ENCODE results near the genes C10orf88, CHST15, OAT and NKX1-2.

DNA sequence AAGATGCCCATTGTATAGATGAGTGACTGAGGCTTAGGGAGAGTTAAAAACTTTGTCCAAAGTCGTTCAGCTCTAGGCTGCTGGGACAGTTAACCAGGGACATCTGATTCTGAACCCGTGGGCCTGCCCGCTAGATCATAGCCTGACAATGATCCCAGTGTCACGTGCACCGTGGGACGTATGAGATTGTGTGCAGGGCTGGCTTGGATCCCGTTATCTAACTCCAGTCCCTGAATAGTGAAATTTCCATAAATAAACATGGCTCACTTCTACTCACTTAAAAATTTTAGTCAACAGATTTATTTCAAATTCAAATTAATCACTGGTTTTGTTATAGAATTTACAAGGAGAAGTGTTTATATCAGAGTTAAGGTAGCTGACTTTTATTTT, 2.2 kb downstream of the SPADH start:
- PRO-cap = no peak

DNA sequence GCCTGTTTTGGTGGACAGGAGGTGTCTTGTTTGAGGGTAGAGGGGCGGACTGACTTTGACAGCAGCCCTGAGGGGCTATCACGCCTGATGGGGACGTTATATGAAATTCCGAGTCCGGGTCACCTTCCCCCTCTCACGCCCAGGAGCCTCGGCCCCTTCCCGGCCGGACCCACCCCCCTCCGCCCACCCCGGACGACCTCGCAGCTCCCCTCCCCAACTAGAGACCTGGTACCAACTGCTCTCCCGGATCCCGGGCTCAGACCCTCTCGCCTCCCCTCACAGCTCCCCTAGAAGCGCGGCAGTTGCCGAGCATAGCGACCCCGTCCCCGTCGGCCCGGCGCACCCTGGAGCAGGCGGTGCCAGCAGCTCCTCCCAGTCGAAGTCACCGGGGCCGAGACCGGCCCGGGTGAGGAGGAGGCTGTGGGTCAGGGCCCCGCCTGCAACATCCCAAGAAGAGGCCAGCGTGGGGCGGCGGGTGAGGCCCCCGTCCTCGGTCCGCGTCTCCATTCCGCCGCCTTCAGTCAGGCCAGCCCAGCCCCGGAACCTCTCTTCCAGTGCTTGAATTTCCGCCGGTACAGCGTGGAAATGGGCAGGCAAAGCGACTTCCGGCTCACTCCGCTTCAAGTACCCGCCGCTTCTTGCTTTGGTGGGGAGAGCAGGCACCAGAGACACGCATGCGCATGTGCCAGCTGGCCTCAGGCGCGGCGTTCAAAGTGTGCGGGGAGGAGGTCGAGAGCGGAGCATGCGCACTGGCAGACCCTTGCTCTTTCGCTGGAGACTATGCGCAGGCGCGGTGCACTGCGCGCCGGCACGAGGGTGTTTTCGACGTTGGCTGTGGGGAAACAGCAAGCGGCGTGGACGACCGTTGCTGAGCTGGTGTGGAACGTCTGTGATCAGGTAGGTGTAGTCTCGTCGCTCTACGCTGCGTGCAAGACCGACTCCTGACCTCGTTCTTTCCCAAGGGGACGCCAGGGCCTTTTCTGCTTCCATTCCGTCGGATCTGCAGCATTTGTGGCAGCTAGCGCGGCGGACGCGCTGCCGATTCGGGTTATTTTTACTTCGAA, at the start of gene C10orf88:
C10orf88 (minus strand) TSS at position 556 of the 1,064 bp plus-strand sequence.
- PRO-cap = bidirectional peak, plus-strand start at position 388 of the sequence, minus-strand start at position 346 of the sequence; unidirectional peak, minus-strand start at position 556 of the sequence

DNA sequence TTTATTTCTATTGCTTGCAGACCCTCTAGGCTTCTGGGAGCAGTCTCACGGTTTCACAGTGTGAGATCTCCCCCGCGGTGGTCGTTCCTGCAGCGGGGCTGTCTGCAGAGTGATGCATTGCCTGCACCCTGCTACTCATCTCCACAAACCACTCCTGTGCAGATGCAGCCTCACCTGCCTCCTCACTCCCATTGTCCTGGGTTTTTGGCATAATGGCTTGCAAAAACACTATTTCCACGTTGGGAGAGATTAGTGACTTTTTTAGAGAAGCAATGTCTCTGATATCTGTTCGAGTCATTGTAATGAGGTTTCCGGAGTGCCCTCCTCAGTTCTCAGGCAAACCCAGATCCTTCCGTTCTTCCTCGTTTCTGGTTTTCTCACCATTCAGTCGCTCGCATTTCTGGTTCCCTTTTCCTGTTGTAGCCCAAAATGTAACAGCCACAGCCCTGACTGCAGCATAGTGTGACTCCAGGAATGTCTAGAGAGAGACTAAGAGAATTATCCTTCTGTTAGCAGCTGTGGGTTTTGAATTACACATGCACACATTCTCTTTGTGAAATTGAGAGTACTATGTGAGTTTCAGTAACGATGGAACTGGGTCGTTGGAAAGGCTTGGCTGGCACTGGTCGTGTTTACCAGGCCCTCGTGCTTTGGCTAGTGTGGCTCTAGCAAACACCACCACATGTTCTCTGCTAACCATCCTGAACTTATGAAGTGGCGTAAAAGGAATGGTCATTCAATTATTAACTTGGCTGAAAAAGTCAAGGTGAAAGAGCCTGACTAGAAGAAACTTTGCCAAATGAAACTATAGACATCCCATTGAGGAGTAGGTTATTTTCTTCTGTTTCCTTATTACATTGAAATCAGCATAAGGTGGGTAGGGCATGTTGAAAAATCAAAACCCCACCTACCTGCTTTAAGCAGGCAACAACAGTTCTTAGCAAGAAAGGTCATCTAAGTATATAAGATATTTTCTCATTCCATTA, 30.4 kb downstream of the ACADSB start:
- PRO-cap = no peak

- PRO-cap = no peak
These were observed 87.4 kb downstream of the BUB3 start for GRCh38 chr10:123241156-123242376.

DNA sequence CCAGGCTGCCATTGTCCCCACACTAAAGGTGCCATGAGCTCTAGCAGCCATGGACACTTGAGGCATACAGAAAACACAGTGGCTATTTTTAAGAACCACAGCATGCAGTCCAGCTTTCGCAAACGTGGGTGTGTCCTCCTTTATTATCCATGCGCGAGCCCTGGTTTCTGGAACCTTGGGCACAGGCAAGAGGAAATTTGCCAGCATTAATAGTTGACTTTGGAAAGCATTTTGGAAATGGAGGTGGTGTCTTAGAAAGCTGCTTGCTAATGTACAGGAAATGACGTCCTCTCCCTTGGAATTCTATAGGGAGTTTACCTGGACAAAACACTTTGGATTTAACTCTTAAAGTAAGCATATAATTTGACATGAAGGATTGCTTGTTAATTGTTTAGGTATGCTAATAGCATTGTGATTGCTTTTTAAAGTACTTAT, 5.8 kb downstream of the CPXM2 start:
- PRO-cap = no peak

DNA sequence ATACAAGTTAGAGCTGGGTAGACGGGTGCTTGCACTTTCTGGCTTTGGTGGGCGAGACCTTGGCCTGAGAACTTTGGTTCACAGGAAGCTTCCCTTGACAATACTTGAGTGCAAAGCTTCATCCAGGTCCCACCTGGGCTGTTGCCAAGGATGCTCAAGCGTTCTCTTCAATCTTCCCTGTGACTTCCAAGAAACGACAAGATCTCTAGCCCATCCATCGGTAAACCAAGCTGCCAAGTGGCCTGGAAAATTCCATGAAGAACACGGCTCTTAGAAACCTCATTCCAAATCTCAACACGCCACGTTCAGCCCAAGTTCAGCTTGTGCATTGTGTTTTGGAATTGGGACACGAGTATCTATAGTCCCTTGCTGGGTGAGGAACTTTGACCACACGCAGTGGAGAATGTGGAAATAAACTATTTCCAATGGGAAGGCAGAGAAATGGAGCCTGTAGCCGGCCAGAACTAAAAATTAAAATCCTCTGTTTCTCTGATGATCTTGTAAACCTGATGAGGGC, 84.7 kb downstream of the CHST15 start:
- PRO-cap = no peak

DNA sequence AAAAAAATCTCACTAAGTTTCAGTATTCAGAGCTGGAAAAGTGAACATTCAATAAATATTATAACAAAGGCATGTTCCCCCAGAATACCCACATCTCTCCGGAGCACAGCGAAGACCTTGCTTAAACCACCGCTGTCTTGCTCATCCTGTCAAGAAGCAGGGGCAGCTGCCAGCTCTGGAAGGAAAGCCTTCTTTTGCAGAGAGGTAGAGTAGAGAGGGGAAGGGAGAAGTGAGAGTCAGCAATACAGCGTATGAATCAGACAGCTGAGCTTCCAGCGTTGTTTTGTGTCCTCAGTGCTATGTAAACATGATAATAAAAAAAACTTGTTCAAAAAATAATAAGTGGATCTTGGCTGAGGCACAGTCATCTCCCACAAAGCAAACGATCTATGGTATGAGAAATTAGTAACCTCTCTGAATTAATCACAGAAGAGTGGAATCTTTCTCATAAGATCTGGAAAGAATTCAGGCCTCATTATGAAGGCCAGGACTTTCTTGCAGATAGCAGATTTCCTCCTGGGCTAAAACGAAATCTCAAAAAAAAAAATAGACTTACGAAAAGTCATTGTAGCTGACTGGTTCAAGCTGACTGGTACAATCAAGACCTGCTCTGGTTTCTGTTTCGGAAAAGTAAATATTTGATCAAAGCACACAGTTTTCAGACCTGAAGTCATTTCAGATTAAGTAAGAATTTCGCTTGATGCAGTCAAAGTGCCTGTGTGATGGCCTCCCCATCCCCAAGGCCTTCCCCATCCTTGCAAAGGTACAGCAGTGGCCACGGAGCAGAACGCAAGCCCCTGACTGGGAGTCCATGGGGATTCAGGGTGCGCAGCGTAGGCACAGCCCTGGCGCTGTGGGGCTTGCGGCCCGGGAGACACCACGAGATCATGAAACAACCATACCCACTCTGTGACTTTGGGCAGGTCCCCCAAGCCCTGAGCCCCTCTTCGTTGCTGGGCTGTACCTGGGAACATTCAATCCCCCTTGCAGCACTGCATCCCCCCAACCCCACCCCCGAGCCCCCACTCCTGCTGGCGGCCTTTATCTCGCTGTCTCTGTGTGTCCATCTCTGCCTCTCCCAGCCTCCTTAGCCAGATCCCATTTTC, 29.4 kb downstream of the CHST15 start:
- PRO-cap = no peak

DNA sequence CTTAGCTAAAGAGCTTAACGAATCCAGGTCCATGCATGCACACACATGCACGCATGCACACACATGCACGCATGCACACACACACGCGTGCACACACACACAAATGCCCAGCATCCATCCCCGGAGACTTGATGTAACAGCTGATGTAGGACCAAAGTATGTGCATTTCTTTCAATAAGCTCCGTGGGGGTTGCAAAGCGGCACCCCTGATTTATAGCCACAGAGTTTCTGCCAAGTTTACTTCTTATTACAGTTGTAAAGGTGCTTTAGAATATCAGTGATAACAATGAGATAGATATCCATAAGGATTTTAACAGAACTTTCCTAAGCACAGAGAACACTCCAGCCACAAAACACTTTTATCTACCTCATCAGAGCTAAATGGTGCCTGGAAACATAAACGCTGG, 12.1 kb downstream of the CHST15 start:
- PRO-cap = no peak

DNA sequence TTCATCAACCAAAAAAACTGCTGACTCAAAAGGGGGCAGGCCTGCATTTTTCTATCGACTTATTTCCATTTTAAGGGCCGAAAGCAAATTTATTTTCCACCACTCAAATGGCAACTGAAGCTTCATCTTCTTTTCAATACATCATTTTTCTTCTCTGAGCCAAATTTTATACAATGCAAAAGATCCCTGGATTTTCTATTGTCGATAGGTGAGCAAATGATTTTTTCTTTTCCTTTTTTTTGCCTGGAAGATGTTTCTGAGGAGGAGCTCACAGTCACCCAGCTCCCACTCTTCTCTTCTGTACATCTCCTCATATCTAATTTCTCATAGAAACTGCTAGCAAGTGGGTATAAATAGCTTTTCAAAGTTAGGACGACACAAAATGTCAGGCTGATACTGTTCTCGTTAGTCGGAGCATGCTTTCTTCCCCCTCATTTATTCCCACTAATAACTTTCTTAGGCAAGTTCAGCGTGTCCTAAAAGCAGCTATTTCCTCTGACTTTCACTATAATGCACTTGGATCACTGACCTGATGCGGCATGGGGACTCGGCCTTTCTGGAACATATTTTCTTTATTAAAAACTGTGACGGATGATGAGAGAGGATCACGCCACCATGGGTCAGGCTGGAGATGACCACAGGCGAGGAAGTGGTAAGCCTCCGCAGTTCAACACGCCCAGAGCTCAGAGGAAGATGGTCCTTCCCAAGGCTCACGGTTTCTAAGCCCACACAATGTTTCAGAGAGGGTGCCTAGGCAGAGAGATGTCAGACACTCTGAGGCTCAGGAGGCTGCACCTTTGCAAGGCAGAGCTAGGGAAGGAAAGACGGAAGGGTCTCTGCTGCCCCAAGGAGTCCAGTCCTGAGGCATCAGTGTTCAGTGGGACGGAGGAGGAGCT, 9.9 kb downstream of the CHST15 start:
- PRO-cap = no peak

DNA sequence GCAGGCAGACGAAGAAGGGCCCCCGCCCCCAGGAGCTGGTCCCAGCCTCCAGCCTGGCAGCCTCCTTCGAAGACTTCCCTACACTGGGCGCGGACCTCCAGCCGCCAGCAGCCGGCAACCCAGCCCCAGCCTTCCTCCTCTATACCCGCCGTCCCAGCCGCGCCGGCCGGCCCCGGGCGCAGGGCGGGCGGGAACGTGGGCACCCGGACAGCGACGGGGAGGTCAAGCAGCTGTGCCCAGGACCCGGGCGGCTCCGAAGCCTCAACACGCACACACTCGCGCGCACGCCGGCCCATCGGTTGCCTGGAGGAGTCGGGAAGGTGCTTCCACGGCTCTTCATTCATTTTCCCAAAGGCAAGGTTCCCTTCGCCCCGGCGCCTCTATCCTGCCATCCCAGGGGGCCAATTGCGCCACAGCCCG, 1.6 kb downstream of the CHST15 start:
- PRO-cap = no peak

DNA sequence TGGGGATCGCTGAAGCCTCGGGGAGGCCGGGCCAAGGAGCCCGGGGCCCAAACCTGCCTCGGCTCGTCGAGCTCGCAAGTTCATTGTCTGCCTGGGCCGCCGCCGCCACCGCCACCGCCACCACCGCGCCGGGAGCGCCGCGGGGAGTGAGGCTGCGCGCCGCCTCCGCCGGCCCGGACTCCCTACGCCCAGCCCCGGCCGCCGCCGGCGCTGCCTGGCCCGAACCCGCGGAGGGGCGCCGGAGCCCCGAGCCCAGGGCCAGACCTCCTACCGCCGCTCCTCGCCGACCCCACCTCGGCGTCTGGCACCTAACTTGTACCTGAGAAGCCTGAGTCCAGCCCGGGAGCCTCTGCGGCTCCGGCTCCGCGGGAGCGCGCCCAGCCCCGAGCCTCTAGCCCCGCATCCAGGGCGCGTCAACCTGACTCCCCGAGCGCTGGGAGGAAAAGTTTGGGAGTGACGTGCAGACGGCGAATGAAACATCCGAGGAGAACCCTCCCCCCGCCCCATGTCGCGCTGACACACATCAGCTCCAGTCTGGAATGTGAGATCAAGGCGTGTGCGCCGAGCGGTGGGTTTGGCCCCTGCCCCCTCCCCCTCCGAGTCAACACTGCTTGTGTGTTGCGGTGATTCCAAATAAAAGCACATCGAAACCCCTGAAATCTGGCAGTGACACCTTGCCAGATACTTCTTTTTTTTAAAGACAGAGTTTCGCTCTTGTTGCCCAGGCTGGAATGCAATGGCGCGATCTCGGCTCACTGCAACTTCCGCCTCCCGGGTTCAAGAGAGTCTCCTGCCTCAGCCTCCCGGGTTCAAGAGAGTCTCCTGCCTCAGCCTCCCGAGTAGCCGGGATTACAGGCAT, at the start of gene CHST15:
CHST15 (minus strand) TSS at position 449 of the 859 bp plus-strand sequence.
- PRO-cap = bidirectional peak, plus-strand start at position 77 of the sequence, minus-strand start at position 65 of the sequence; bidirectional peak, plus-strand start at position 532 of the sequence, minus-strand start at position 415 of the sequence

DNA sequence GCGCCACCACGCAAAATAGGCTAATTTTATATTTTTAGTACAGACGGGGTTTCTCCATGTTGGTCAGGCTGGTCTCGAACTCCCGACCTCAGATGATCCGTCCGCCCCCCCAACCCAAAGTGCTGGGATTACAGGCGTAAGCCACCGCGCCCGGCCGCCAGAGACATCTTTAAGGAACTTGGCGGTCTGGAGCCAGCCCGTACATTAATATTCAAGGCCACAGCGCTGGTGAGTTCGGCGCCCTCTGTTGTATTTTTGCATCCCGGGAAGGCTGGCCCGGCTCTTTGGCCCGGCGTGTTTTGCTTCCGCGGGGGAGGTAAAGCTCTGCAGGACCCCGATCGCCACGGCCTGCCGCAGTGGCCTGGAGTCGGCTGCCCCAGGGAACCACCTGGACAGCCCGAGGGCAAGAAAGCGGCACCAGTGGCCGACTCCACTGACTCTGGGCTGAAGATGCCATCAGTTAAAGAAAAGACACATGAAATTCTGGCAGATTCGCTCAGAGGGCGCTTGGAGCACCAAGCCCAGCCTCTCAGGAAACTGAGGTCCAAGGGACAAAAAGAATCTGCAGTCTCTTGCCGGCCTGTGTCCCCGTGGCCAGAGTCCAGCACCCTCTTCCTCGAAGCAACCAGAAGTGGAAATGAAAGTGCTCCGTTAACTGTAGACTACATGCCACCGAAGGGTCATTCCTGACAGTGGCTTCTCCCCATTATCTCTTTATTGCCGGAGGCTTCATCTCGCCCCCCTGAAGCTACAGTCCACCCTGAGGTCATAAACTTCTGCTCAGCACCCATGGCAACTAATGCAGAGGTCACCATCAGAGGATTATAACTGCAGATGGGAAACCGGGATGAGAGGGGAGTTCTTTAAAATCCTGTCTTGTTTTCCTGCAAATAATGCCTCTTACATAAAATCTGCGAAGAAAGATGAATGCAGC, 878 bp upstream of the CHST15 start:
- PRO-cap = no peak

DNA sequence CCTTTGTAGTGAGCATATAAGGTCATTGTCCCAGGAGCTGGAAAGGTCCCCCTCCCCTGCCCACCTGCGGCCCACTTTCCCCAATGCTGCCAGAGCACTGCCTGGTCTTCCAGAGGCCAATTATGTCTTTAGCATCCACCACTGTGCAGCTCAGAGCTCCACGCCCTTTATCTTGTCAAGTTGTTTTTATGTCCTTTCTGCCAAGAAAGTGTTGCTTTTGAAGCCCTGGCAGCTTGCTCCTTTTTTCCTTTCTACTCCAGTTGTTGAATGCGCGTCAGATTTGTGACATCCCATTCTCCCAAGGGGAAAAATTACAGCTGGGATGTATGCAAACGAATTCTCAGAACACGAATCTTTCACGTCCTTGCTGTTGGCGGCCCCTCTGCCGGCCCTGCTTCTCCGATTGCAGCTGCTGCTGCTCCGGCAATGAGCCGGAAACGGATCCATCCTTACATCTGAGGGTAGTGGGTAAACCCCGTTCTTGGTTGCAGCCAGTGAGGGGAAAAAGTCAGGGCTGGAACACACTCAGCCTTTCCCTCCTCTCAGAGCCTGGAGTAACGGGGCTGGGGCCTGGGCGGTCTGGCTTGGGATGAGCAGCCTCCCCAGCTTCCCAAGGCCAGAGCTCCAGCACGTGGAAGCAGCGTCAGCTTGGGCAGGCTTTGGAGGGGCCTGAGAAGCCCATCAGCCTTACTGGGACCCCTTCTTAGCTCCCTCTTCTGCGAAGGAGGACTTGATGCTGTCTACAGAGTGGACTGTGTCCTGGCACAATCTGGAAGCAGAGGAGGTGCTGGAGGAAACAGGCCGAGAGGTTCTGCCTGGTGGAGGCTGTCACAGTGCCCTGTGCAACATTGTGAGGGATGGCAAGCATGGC, 78.9 kb upstream of the CHST15 start:
- PRO-cap = no peak

DNA sequence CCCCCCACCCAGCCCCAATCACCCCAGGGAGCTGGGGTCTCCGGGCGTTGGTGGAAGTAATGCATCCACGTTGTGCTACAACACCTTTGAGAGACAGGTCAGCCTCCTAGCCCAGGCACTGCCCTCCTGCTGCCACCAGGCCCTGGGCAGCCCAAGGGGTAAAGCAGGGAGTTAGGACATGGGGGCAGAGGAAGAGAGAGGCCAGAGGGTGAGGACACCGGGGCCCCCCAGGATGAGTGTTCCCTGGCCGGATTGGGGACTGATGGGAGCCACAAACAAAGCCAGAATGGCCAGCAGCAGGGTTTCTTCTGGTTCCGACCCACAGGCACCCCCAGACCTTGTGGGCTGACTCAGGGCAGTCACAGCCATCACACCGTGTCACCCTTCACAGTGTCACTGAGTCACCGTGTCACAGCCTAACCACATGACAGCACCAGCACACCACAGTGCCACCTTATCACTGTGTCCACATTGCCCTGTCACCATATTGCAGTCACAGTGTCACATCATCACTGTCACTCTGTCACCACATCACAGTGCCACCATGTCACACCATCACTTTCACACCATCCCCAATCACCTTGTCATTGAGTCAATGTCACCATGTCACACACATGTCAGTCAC, 77.1 kb downstream of the OAT start:
- PRO-cap = no peak

DNA sequence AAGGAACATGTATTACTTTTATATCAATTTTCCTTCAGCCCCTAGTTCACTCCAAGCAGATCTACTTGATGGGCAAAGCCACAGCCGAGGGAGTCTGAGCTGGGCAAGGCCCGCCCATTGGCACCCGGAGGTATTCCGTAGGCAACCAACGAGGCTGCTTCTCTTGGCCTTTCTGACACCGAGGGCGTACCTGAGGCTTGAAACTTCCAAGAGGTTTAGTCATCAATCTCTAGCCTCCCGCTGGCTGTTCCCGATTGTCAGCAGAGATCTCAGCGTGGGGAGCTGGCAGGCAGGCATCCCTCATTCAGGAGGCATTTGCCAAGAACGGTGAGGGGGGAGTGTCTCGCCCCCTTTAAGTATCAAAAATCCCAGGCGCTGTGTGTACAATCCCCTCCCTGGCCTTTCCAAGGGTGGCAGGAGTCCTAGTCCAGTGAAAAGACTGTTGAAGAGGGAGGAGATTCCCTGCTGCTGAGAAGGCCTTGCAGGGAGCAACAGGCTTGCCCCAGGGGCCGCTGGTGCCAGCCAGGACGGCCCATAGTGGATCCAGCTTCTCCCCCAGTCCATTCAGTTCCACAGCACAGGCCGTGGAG, 39.8 kb downstream of the OAT start:
- PRO-cap = unidirectional peak, plus-strand start at position 263 of the sequence

DNA sequence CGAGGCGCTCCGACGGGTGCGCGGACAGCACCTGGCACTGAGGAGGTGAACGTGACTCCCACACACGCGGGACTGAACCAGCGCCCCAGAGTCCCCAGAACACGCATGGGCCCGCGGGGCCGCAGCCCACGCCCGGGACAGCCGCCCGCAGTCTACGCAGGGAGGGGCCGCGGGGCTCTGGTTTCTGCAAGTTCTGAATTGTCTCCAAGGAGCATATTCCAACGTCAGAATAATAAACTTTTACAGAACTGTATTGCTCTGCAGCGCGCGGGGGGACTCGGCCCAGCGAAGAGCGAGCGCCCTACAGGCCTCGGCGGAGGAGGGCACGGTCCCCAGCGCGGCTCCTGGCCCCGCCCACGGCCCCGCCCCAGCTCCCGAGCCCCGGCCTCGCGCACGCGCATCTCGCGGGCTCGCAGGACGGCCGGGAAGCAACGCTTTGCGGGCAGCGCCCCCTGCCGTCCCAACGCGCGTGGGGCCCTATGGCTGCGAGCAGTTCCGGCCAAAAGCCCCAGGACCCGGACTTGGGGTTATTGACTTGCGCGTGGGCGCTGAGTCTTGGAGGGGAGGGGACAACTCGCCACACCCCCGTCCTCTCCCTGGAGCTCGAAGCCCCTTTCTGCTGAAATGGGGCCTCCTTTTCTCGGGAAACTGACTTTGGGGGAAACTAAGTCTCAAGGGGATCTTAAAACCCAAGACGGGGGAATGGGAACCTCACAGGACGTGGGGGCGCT, 29.6 kb downstream of the OAT start:
- PRO-cap = unidirectional peak, minus-strand start at position 294 of the sequence; unidirectional peak, minus-strand start at position 346 of the sequence

DNA sequence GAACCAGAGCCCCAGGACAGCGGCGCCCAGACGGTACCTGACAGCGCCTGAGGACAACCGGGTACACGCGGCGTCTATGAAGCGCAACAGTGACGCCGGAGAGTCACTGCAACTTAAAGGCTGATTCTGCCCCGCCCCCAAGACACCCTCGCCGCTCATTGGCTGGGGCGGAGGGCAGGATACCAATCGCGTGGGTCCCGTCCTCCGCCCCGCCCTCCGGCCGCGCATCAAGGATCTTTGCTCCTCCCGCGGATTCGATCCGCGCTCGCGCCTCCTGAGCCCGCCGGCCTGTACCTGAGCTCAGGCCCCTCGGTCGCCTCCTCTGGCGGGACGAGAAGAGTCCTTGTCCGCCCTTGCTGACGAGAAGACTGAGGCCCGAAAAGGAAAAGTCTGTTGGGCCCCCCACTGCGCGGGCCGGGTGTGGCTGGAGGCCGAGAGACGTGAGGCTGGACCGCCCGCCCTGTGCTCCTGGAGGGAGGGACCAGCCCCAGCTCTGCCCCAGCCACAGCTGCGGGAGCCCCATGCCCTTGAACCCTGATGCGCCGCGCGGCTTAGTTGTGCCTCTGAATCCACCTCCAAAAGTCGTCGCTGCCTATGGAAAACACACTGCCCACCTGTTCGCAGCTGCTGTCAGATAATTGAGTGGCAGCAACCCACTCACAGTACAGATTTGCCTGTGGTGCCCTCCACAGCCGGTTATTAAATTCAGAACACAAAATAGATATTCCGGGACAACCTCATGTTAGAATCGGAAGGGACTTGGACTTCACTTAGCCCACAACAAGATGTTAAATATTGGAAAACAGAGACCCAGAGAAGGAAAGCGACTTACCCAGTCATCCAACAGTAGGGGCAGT, at the start of gene OAT:
OAT (minus strand) TSS at position 88 of the 857 bp plus-strand sequence.
- PRO-cap = bidirectional peak, plus-strand start at position 257 of the sequence, minus-strand start at position 89 of the sequence

- PRO-cap = no peak
These were observed 2.1 kb downstream of the NKX1-2 start for GRCh38 chr10:124447687-124448206.

GRCh38 chr10:124449851-124450508, at the start of gene NKX1-2:
Gene NKX1-2, minus strand, starts transcription at chr10:124450035.
- PRO-cap = no peak

DNA sequence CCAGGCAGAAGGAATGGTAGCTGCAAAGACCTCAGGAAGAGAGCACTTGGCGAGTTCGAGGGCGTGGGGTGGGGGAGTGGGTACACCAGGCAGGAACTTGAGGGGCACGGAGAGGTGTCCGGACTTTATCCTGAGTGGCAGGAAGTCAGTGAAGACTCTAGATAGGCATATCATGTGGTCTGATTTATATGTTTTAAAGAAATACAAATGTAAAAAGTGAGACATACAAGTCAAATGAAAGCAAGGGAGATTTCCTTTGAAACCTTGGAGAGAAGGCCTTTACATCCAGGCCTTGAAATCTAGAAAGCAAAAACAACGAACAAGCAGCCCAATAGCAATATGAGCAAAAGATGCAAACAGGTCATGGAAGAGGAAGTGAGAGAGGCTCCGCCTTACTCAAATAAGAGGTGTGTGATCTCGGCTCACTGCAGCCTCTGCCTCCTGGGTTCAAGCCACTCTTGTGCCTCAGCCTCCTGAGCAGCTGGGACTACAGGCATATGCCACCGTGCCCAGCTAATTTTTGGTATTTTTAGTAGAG, 3.7 kb downstream of the LHPP start:
- PRO-cap = no peak

Measured in Metastatic Pancreatic Carcinoma in the Ovary (tissue), 1 donor.